ENCODE measurements around a stretch of chr21.

DNA sequence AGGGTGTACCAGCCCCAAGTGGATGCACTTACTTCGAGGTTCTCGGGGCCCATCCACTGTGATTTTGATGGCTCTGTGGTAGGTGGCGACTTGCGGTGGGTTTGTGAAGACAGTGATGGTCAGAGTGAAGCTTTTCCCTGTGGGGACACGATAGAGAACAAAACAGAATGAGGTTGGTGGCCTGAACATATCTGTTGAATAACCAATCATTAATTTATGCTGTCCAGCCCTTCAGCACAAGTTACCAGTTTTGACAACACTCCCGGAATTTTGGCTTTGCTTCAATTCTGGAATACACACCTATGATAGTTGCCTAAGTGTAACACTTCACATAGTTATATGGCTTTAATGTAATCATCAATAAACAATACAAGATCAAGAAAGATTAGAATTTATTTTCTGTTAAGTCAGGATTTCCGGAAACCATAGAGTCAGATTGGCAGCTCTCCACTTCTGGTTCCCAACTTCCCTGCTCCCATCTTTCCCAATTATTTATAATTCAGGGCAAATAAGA, 189.6 kb downstream of the RUNX1 start:
- CAGE, long polyA plus RNA, result no peak
- RRBS, result no CpG with 5 or more reads among the region's 7 CpGs

DNA sequence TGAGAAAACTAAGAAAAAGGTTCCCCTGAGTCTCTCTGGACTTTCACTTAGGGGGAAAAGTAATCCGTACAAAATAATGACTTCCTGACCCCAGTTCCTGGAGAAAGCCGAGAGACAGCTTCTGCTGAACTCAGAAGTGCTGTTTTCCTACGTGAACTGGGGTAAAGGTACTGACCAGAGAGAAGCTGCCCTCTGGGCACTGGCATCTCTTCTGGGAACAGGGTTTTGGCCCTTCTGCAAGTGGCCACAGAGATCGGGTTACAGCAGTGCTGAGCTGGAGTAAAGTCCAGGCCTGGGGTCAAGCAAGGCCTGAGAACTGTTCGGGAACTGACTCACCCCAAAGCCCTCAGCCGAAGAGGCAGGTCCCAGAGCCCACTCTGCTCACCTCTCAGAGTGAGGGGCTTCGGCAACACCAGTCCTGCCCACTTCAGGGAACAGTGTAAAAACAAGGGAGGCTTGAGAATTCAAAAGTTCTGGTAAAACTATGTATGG, 177.2 kb upstream of the RUNX1 start:
- CAGE, long polyA plus RNA, result no peak
- RRBS, result no CpG with 5 or more reads among the region's 7 CpGs

GRCh38 chr21:35564978-35565484, 495.3 kb downstream of the SETD4 start:
- CAGE, long polyA plus RNA, result no peak
- RRBS, result no CpG with 5 or more reads among the region's 4 CpGs

DNA sequence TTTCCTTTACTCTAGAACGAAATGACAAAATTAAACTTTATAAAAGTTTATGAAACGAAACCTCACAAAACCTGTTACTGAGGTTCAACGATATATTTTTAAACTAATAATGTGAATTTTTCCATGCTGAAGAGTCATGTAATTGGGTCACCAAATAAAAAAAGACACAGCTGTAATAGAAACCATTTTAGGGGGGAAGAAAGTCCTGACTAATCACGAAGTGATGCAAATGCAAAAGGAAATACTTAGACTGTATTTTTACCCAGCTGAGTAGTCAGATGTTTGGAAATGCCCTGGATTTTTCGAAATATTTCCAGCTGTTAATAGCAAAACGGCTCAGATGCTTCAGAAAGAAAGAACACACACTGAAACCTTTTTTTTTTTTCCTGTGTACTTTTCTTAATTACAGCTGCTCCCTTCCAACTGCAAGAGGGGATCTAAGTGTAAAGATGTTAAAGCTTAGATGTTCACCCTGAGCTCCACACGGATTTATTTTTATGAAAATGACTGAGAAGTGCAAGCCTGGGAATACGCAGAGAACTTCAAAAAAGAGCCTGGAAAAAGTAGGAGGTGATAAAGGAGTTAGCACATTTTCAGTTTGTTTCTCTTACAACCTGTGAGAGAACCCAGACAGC, 210.2 kb downstream of the SETD4 start:
- CAGE, long polyA plus RNA, result no peak
- RRBS, result no CpG with 5 or more reads among the region's 8 CpGs

GRCh38 chr21:35852681-35853081, 207.6 kb downstream of the SETD4 start:
- CAGE, long polyA plus RNA, result no peak
- RRBS, result no CpG with 5 or more reads among the region's 5 CpGs

GRCh38 chr21:35886870-35887520, 173.3 kb downstream of the SETD4 start:
- CAGE, long polyA plus RNA, result no peak
- RRBS, result no CpG with 5 or more reads among the region's 47 CpGs

DNA sequence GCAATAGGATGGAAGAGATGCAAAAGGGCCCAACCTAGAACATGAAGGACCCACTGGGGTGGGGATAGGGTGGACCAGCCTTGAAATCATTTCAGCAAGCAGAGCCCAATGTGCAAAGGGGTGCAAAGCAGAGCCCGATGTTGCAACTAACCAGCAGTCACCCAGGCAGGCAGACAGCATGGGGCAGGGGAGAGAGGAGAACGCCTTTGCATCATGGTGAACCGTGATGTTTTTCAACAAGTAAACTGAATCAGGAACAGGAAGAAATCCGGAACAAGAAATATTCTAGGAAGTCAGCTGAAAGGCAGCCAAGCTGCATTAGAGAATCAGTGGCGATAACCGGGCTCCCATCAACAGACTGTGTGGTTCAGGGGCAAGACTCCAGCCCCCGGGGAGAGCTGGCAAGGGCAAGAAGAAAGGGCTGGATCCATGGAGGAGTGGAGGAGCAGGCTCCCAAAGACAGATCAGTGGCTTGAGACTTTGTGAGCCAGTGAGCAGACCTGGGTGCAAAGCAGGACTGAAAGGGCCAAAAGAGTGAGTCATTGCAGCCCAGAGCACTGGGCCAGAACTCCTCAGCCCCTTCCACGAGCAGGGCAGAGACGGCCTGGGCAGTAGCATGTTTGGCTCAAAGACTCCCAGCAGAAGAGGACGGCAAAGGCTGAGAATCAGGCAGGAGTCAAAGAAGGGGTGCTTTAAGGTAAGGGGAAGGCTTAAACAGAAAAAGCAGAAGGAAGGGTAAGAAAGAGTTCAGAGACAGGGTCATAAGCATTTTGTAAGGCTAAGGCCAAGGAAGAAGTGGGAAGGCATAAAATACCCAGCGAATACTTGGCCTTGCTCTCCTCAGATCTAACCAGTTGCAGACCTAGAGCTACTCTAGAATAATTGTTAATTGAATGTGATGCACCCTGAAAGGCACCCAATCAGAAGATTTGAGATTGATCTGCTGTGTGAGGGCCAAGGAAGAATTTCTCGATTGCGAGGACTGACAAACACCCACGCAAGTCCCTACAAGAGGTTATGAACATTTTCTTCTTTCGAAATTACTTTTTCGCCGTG, 155.0 kb downstream of the SETD4 start:
- CAGE, long polyA plus RNA, result no peak
- RRBS, result 100% methylated on average over 2 of the region's 17 CpGs

DNA sequence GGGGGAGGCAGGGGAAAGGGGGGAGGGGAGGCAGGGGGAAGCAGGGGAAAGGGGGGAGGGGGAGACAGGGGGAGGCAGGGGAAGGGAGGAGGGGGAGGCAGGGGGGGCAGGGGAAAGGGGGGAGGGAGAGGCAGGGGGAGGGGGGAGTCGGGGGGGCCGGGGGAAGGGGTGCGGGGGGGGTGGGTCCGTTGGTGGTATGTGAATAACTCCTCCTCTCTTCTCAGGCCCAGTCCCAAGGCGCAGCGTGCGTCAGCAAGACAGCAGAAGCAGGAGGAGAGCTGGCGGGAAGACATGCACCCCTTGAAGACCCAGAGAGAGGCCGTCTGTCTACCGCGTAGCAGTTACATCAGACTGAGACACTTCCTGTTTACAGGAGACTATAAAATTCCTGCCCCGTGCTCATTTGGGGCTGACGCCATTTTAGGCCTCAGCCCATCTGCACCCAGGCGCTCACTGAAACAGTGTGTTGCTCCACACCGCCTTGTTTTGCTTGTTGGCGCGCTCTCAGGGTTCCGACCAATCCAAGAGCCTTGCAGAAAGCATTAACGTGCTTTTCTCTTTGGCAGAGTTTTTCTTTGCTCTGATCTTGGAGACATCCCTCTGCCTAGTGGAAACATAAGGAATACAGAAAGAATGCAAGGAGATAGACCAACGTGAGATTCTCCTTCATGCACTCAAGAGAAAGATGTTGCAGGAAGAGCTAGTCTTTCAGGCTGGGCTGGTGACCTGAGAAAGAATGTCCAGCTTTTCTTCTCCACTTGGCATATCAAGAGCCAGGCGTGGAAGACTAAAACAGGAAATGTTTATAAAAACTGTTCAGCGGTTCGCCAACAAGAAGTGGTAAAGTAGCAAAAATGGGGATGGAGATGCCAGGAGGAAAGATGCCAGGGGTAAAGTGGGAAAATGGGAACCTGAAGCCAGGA, 55.2 kb downstream of the SETD4 start:
- CAGE, long polyA plus RNA, result no peak
- RRBS, result no CpG with 5 or more reads among the region's 23 CpGs

GRCh38 chr21:36065870-36066142, 4.0 kb upstream of the CBR1 start:
- CAGE, long polyA plus RNA, result no peak
- RRBS, result no CpG with 5 or more reads among the region's 3 CpGs

DNA sequence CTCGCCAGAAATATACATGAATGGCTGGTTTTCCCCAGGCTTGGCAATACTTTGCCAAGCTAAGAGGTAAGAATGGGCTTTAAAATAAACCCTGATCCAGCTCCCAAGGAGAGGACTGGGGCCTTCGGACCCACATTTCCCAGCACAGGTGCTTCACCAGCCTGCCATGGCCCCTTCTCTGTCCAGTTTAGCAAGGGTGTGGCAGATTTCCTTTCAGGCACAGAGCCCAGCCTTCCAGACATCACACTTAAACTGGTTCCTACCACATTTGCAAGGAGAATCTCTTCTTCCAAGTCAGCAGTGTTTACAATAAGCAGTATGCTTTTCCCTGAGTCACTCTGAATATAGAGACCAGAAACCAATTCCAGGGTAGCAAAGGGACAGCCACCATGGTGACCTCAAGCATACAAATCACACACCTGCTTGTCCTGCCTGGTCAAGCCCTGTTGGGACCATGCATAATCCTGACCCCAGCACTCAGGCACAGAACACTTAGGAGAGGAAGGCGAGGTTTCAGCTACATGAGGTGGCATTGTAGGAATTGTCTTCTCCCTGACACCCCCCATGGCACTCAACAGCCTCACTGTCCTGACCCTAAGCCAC, 8.7 kb upstream of the CBR3 start:
- CAGE, long polyA plus RNA, result no peak
- RRBS, result no CpG with 5 or more reads among the region's 3 CpGs

- CAGE, long polyA plus RNA, result no peak
- RRBS, result no CpG with 5 or more reads among the region's 54 CpGs
Observed at GRCh38 chr21:36129945-36130583, 4.8 kb upstream of the CBR3 start.

DNA sequence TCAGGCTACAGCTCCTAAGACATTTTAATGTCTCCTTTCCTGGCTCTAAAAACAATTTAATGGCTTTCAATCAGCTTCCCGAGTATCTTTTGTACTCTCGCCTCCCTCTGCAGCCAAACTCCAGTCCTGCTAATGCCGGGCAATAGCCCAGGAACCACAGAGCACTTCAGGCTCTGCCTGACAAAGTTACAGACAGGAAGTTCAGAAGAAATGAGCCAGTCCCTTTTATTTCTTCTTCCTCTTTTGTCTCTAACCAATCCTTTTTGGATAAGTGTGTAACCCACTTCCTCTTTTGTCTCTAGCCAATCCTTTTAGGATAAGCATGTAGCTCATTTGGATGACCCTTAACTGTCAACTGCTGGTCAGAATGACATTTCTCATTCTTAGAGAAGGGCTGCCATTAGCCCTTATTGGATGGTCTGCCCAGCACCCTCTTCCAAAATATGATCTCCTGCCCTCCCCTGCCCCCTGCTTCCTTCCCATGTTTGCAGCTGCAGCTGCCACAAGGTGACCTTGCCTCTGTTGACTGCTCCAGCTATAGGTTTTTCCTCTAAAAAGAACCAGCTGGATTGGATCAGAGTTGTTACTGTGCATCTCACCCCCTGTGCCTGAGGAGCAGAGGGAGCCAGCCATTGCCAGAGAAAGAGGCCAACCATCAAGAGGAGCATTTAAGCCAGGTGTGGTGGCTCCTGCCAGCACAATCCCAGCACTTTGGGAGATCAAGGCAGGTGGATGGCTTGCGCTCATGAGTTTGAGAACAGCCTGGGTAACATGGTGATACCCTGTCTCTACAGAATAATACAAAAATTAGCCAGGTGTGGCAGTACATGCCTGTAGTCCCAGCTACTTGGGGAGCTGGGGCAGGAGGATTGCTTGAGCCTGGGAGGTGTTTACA, 6.2 kb upstream of the DOP1B start:
- CAGE, long polyA plus RNA, result no peak
- RRBS, result no CpG with 5 or more reads among the region's 4 CpGs

GRCh38 chr21:36193180-36193673, 36.6 kb downstream of the DOP1B start:
- CAGE, long polyA plus RNA, result no peak
- RRBS, result no CpG with 5 or more reads among the region's 8 CpGs

- CAGE, long polyA plus RNA, result no peak
- RRBS, result no CpG with 5 or more reads among the region's 17 CpGs
Observed at GRCh38 chr21:36277814-36278484, 42.0 kb upstream of the MORC3 start.

DNA sequence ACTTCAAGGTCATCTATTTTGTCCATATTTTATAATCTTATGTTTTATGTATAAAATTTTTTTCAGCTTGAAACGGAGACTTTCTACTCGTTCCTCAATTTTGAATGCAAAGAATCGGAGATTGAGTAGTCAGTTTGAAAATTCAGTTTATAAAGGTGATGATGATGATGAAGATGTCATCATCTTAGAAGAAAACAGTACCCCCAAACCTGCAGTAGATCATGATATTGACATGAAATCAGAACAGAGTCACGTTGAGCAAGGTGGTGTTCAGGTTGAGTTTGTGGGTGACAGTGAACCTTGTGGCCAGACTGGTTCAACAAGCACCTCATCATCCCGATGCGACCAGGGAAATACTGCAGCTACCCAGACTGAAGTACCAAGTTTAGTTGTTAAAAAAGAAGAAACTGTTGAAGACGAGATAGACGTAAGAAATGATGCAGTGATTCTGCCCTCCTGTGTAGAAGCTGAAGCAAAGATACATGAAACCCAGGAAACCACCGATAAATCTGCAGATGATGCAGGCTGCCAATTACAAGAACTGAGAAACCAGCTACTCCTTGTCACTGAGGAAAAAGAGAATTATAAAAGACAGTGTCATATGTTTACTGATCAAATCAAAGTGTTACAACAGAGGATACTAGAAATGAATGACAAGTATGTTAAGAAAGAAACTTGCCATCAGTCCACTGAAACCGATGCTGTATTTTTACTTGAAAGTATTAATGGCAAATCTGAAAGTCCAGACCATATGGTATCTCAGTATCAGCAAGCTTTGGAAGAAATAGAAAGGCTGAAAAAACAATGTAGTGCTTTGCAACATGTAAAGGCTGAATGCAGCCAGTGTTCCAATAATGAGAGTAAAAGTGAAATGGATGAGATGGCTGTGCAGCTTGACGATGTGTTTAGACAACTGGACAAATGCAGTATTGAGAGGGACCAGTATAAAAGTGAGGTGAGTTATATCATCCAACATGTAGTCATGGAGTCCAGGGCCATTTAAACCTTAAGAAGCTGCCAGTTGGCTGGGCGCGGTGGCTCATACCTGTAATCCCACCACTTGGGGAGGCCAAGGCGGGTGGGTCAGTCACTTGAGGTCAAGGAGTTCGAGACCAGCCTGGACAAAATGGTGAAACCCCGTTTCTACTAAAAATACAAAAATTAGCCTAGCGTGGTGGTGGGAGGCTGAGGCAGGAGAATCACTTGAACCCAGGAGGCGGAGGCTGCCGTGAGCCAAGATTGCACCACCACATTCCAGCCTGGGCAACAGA, 15.8 kb upstream of the CHAF1B start:
- CAGE, long polyA plus RNA, result no peak
- RRBS, result no CpG with 5 or more reads among the region's 19 CpGs

- CAGE, long polyA plus RNA, result no peak
- RRBS, result no CpG with 5 or more reads among the region's 7 CpGs
Observed at GRCh38 chr21:36420014-36420506, 34.9 kb downstream of the CHAF1B start.

DNA sequence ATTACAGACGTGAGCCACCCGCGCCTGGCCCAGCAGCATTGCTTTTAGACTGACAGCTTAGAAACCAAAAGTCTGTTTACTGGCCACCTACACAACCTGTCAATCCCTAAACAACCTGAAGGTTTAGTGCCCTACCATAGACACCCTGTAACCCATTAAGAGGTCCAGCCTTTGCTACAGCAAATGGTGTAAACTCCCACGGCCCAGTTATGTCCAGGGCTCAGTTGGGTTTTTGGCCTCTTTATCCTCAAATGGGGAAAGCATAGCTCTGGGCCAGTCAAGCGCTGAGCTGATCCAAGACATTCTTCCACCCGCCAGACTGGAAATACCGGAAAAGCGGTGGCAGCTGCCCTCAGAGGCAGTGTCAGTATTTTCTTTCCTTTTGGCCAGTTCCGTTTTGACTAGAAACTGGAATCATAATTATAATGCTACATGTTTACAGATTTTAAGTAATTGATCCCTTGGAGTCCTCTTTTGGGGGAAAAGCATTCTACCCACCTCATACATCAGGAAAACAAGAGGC, 30.0 kb upstream of the CLDN14 start:
- CAGE, long polyA plus RNA, result no peak
- RRBS, result no CpG with 5 or more reads among the region's 9 CpGs

GRCh38 chr21:36662071-36662338, 36.9 kb upstream of the SIM2 start:
- CAGE, long polyA plus RNA, result no peak
- RRBS, result no CpG with 5 or more reads among the region's 8 CpGs

- CAGE, long polyA plus RNA, result no peak
- RRBS, result 1% methylated on average over 38 of the region's 119 CpGs
Observed at GRCh38 chr21:36989473-36990653, 16.6 kb upstream of the RIPPLY3 start.

- CAGE, long polyA plus RNA, result no peak
- RRBS, result 16% methylated on average over 6 of the region's 40 CpGs
Observed at GRCh38 chr21:36994518-36995230, 11.8 kb upstream of the RIPPLY3 start.

Measured in AG04450 (cell line).